AG10803 (cell line): ENCODE measurements around the gene SNX30.

- RRBS = no CpG with 5 or more reads among the region's 8 CpGs
Measured at GRCh38 chr9:112332372-112332798, 1.0 kb downstream of the PTBP3 start.

DNA sequence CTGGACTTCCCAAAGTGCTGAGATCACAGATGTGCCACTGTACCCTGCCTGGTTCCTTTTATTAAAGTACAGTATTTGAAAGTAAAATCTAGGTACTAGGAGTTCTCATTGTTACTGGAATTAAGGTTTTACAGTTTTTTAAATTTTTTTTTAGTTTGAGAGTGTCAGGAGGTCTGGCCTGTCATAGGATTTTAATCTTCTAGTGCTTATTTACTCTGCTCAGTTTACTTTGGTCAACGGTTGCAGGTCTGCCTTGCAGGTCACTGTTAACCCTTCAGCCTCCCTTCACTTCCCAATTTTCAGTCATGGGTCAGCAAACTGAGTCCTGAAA is 18.7 kb upstream of the PTBP3 start:
- RRBS = no CpG with 5 or more reads among the region's 1 CpG

DNA sequence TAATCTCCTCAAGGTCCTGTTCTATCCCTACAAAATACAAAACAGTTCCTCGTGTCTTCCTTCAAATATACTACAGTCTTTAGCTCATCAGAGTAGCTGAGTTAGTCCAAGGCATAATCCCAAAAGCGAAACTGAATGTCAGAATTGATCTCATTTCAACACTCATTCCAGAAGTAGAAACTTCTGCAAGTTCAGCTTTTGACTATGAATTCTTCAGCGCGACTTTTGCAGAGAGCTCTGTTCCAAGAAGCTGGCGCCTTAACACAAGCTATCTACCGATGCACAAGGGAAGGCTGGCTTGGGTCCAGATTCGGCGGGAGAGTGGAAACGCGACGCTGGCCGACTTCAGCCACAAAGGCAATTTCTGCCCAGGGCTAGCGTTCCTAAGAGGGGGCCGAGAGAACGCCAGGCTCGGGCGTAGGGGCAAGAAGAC is 628 bp upstream of the HSDL2 start:
- RRBS = no CpG with 5 or more reads among the region's 17 CpGs

- RRBS = no CpG with 5 or more reads among the region's 2 CpGs
Measured at GRCh38 chr9:112496211-112496570, 9.6 kb downstream of the KIAA1958 start.

- RRBS = 2% methylated on average over 36 of the region's 119 CpGs
Measured at GRCh38 chr9:112749884-112751260, at the start of gene SNX30. Gene SNX30 (plus strand): TSS chr9:112750760.

- RRBS = no CpG with 5 or more reads among the region's 3 CpGs
Measured at GRCh38 chr9:112760337-112760698, 9.8 kb downstream of the SNX30 start.

GRCh38 chr9:112866420-112867040 is 24.1 kb downstream of the SLC46A2 start:
- RRBS = no CpG with 5 or more reads among the region's 1 CpG

GRCh38 chr9:113154331-113154923 is 3.6 kb downstream of the SLC31A2 start:
- RRBS = no CpG with 5 or more reads among the region's 9 CpGs

DNA sequence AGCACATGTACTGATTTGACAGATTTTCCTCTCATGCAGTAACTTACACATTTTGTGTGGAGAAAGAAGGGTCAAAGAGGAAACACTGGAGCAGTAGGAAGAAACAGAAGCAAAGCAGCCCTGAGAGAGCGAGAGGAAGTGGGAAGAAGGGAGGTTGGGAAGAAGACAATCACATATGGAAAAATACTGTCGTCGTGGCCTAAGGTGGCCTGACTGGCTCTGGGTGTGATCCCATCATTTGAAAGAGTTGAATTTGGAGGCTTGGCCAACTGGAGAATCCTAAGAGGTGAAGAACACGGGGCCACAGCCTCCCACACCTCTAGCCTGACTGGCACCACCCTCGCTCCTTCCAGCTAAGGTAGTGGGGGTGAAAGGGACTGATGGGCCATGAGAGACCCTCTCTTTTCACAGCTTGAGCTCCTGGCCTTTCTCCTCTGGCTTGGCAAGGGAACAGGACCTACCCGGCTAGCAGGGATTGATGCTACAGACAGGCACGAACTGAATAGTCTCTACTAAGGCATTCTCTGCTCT is 15.7 kb downstream of the SLC31A2 start:
- RRBS = no CpG with 5 or more reads among the region's 7 CpGs

DNA sequence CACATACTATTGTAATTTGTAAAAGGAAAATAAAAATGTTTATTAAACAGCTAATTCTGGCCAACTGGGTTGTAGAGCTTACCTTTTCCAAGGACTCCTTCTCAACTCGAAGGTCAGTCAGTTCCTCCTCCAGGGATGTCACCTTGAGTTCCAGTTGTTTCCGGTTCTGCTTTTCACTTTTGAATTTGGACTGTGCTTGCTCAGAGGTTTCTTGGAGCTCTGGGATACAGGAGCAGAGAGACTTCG is 25.6 kb downstream of the SLC31A2 start:
- RRBS = no CpG with 5 or more reads among the region's 3 CpGs

DNA sequence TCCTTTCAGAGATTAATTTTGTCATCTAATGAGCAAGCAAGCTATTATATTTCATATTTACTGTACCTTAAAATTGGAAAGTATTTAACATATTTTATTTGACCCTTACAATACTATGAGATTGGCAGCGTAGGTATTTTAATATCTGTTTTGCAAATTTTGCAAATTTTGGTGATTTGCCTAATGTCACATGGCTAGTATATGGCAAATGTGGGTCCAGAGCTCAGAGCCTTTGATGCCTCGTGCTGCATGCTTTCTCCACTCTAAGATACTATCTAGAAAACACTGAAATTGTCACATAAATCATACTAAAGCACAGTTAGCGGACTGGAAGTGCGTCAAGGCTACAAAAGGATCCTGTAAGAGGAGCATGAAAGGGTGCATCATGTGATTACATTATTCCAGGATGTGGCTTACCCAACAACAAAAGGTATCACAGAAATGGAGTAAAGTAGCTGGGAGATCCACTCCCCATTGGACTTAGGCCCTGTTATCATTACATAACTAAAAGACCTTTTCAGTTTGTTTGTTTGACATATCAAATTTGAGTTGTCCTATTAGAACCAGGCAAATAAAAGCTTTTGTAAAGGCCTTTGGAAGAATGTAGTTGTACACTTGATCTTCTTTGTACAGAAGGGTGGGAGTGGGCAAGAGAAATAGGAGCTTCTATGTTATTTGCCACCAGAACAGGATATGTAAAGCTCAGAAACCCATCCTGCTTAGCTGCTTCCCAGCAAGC is 6.8 kb downstream of the SLC31A1 start:
- RRBS = no CpG with 5 or more reads among the region's 4 CpGs

- RRBS = no CpG with 5 or more reads among the region's 4 CpGs
Measured at GRCh38 chr9:113375294-113376029, 1.3 kb downstream of the HDHD3 start.

GRCh38 chr9:113395252-113395630 is 5.8 kb downstream of the ALAD start:
- RRBS = no CpG with 5 or more reads among the region's 2 CpGs

- RRBS = no CpG with 5 or more reads among the region's 3 CpGs
Measured at GRCh38 chr9:113519743-113520143, 56.2 kb downstream of the RGS3 start.

GRCh38 chr9:113536714-113537399 is 73.3 kb downstream of the RGS3 start:
- RRBS = no CpG with 5 or more reads among the region's 20 CpGs

DNA sequence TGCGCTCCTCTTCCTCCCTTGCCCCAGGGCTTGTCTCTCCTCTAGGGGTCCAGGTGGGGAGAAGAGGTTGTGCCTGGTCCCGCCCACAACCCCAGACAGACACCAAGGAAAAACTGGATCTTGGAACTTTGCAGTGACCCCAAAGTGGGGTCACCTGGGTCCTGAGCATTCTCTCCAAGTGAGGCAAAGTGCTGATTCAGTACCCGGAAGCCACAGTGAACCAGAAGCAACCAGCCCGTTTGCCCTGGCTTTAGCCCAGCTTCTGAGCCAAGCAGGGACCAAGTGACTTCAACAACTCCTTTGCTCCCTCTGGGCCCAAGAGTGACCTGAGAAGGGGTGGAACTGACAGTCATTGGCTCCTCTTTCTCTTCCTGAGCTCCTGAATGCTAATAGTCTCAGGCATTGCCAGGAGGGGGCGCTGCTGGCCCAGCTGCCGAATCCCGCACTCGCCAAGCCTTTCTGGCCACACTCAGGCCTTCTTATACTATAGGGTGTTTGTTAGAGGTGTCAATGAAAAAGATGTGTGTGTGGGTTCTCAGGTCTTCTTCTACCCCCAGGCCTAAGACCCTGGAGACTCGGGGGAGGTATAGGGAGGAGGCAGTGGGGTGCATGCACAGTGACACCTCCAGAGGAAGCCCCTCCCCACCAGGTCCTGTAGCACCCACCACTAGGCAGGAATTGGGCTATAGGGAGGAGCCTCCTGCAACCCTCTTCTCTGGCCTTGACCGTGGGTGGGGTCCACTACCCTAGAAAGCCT is 128.1 kb downstream of the RGS3 start:
- RRBS = no CpG with 5 or more reads among the region's 10 CpGs

DNA sequence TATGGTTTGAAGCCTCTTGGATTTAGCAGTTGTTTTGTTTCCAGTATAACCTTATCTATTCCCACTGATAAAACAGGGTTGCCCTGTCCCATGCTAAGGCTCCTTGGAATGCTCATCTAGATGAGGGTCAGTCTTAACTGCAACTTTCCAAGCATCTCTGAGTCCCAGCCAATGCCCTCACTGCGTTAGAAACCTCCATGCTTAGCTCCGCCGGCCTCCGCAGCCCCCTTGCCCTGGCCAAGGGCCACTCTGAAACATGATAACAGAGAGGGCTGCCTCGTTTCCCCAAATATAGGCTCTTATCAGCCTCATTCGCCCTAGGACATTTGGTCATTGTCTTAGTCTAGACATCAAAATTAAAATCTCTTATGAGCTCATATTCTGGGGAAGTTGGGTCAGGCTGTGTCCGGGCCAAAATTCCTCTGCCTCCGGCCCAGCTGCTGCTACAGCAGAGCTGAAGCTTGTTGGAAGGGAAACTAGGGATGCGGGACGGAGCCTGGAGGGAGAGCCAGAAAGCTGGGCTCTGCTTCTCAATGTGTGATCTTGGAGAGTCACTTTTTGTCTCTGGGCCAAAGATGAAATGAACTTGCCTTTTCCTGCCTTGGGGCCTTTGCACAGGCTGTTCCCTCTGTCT is 191.1 kb downstream of the RGS3 start:
- RRBS = no CpG with 5 or more reads among the region's 10 CpGs

- RRBS = no CpG with 5 or more reads among the region's 9 CpGs
Measured at GRCh38 chr9:113655305-113655761, 191.8 kb downstream of the RGS3 start.

GRCh38 chr9:113963736-113964816 is 88.0 kb downstream of the ZNF618 start:
- RRBS = no CpG with 5 or more reads among the region's 20 CpGs